Foreskin fibroblast (primary cell): Measurements from ENCODE around the genes PRKD3 and SRSF7.

- RRBS = 2% methylated on average over 36 of the region's 86 CpGs
These were observed at the start of gene PRKD3 for GRCh38 chr2:37324191-37324840. PRKD3 (minus strand) TSS chr2:37324833.

DNA sequence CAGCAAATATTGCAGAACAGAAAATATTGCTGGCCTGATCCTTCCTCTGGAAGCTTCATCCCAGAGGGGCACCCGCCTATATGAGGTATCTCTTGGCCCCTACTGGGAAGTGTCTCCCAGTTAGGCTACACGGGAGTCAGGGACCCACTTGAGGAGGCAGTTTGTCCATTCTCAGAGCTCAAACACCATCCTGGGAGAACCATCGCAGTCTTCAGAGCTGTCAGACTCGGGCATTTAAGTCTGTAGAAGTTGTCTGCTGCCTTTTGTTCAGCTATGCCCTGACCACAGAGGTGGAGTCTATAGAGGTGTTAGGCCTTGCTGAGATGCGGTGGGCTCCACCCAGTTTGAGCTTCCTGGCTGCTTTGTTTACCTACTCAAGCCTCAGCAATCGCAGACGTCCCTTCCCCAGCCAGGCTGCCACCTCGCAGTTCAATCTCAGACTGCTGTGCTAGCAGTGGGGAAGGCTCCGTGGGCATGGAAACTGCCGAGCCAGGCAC is 71.9 kb downstream of the CDC42EP3 start:
- RRBS = no CpG with 5 or more reads among the region's 10 CpGs

DNA sequence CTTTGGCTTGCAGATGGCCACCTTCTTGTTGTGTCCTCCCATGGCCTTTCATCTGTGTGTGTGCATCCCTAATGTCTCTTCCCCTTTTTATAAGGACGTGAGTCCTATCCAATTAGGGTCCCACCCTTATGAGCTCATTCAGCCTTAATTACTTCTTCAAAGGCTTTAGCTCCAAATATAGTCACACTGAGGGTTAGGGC is 34.3 kb downstream of the CDC42EP3 start:
- RRBS = no CpG with 5 or more reads among the region's 1 CpG

DNA sequence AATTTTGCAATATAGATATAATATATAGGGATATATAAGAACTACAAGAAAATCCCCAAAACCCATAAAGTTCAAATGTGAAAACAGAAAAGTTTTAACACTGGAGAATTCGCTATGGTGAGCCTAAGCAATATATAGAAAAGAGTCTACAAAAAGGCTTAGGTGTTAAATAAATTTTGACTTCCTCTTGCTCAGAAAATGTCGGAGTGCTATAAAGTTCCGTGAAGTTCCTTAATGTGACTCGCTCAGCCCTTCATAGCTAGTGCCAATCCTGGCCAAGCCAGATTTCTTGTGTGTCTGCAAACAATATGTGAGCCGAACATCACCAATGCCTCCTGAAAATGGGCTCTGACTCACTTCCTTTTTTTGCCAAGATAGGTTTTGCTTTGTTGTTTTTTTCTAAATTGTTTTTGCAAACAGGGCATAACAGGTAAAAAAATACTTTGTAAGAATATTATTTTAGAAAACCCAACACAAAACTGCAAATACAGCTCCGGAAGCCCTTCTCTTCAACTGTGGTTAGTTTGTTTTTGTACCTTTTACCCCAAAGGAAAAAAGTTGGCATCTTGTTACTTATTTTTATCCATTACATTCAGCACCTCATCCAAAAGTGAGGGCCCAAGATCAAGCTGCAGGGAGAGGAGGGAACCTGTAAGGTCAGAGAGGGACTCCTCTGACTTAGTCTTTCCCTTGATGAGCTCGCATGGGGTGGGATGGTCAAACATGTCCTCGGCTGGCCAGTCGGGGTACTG is 26.0 kb downstream of the CDC42EP3 start:
- RRBS = no CpG with 5 or more reads among the region's 9 CpGs

DNA sequence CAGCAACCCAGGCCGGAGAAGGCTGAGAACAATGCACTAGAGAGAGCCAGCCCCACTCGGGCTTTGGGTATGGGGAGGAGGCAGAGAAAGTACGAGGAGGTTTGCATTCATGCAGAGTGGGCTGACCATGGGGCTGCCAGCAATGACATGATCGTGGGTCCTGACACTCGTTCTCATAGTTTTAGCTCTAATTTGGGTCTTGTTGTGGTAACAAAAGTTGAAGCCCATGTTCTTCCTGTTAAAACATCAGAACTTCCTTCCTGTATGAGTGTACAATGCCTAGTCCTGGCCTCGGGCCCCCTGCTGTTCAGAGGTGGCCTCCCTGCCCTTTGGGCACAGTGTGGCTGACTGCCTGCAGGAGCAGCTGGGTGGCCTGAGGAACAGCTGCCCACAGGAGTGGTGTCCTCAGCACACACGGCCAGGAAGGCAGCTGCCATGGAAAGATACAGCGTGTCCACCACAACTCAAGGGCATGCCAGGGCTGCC is 22.9 kb downstream of the CDC42EP3 start:
- RRBS = no CpG with 5 or more reads among the region's 8 CpGs

GRCh38 chr2:37875128-37876046 is 49.7 kb upstream of the RMDN2 start:
- RRBS = 77% methylated on average over 2 of the region's 27 CpGs

- RRBS = no CpG with 5 or more reads among the region's 3 CpGs
These were observed 4.3 kb downstream of the RMDN2 start for GRCh38 chr2:37929286-37929789.

DNA sequence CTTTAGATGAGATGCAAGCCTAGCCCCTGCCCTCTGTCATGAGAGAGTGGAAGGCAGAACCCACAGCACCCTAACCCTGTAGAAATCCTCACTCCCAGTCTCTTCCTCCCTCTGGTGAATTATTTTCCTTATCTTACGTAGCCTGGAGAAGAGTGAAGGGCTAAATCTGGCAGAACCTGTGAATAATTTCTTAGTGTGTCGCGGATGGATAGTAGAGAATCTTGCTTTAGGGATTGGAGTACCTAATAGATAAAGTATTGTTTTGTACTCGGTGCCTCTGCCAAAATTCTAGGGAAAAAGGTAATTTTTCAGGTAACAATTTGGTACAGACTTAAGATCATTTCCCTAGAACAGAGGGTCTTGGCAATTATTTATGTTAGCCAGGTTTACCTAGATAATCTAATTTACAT is 57.3 kb downstream of the RMDN2 start:
- RRBS = no CpG with 5 or more reads among the region's 4 CpGs

DNA sequence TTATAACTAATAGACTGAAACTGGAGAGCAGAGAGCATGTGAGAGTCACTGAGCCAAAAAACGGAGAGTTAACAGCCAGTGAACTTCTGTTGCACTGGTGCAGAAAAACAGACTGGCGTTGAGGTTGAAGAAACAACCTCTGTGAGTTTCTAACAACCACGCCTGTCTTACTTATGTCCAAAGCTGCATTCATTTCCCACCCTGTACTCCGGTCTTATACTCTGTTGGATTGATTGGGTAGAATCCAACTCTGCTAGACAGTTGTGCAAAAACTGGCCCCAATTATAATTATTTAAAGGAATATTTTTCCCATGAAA is 9.5 kb downstream of the CYP1B1 start:
- RRBS = no CpG with 5 or more reads among the region's 4 CpGs

GRCh38 chr2:38068881-38069412 is 7.0 kb downstream of the CYP1B1 start:
- RRBS = no CpG with 5 or more reads among the region's 1 CpG

DNA sequence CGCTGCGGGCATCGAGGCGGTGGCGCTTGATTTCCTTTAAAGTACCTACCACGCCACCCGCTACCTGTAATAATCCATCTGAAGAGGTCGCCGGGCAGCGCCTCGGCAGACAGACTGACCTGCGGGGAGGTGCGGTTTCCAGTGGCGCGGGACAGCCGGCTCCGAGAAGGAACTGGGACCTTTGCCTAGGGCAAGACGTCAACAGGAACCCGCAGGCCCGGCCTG is 378 bp downstream of the CYP1B1 start:
- RRBS = 2% methylated on average over 9 of the region's 20 CpGs

GRCh38 chr2:38499720-38500244 is 102.9 kb downstream of the HNRNPLL start:
- RRBS = 22% methylated on average over 2 of the region's 5 CpGs

GRCh38 chr2:38578426-38579339 is 24.0 kb downstream of the HNRNPLL start:
- RRBS = no CpG with 5 or more reads among the region's 7 CpGs

DNA sequence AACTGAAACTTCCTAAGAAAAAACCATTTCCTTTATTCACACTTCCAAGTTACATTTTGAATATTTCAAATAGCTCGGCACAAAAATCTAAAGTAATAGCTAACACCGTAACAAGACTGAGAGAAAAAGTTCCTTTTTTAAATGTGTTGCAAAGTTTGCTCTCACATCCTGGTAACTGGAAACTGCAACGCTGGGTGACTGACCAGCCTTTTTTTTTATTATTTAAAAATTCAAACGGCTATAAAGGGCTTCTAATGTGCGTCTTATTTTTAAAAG is 1.7 kb downstream of the HNRNPLL start:
- RRBS = no CpG with 5 or more reads among the region's 5 CpGs

GRCh38 chr2:38601883-38602529 is 722 bp downstream of the HNRNPLL start:
- RRBS = 2% methylated on average over 23 of the region's 70 CpGs

DNA sequence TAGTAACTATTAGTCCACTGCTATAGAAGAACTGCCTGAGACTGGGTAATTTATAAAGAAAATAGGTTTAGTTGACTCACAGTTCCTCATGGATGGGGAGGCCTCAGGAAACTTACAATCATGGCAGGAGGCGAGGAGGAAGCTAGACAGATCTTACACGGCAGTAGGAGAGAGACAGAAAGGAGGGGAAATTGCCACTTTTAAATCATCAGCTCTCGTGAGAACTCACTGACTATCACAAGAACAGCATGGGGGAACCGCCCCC is 5.3 kb downstream of the GALM start:
- RRBS = no CpG with 5 or more reads among the region's 4 CpGs

- RRBS = 87% methylated on average over 3 of the region's 8 CpGs
These were observed 19.4 kb downstream of the SRSF7 start for GRCh38 chr2:38731764-38732110.

GRCh38 chr2:38750797-38751534 is at the start of gene SRSF7:
SRSF7 (minus strand) TSS chr2:38751361.
- RRBS = 0% methylated on average over 2 of the region's 72 CpGs

DNA sequence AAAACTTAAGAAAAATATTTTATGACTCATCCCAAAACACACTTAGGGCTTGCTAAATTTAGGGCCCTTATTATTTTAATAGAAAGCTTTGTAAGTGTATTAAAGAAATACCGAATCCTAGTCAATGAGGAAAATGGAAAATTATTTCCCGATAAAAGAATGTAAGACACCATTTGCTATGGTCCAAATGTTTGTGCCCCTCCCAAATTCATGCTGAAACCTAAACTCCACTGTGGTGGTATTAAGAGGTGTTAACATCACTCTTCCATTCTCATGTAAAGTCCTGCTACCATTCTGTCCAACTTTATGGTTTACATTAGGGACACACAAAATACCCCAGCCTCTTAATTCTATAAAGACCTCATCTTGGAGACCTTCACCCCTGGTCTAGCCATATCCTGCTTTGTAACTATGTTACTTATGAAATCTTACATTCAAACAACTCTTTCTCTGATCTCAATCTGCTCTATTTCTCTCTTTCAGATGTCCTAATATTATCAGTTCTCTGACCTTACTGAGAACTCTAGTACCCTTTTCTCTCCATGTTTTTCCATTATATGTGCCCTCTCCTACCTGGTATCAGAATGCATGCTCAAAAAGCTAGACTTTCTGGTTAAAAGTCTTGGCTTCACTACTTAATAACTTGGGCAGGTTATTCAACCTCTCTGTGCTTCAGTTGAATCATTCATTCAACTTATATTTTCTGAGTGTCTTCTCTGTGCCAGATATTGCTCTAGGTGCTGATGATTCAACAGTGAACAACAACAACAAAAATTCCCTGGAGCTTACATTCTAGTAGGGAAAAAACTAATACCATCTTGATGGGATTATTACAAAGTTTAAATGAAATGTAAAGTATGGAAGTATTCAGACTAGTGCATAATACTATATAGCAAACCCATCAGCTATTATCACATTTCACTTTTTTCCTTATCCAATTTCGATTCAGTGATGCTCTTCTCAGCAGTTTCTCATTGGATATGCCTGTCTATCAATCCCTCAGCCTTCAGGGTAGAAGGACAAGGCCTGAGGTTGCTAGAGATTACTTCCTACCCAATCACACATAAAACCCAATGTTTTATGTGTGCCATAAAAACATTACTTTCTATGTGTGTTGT is 55.4 kb downstream of the SOS1 start:
- RRBS = no CpG with 5 or more reads among the region's 3 CpGs

DNA sequence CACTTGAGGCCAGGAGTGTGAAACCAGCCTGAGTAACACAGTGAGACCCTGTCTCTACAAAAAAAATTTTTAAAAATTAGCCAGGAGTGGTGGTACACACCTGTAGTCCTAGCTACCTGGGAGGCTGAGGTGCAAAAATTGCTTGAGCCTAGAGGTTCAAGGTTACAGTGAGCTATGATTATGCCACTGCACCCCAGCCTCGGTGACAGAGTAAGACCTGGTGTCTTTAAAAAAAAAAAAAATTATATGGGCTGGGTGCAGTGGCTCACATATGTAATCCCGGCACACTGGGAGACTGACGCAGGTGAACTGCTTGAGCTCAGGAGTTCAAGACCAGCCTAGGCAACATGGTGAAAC is 12.2 kb downstream of the SOS1 start:
- RRBS = no CpG with 5 or more reads among the region's 3 CpGs